Fibroblast of villous mesenchyme (primary cell): ENCODE measurements around a stretch of chr9.

- CAGE, long polyA plus RNA, result no peak
Observed at GRCh38 chr9:126615276-126615830, 1.6 kb downstream of the LMX1B start.

DNA sequence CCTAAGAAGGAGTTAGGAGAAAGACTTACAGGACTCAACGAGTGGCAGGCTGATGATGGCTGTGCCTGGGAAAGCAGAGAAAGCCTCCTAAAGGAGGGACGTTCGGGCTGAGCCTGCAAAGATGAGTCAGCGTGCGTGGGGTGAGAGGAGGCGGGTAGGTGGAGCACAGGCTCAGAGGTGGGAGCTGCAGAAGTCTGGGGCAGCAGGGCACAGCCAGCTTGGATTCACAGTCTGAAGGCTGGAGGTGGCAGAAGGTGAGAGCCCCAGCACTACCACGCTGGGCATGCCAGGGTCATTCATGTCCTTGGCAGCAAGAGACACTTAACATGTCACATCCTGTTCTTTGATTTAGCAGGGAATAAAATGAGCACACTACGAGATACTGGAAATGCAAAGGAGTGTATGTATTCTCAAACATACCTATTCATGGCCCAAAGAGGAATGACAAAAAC lies 90.9 kb downstream of the LMX1B start:
- CAGE, long polyA plus RNA, result no peak

DNA sequence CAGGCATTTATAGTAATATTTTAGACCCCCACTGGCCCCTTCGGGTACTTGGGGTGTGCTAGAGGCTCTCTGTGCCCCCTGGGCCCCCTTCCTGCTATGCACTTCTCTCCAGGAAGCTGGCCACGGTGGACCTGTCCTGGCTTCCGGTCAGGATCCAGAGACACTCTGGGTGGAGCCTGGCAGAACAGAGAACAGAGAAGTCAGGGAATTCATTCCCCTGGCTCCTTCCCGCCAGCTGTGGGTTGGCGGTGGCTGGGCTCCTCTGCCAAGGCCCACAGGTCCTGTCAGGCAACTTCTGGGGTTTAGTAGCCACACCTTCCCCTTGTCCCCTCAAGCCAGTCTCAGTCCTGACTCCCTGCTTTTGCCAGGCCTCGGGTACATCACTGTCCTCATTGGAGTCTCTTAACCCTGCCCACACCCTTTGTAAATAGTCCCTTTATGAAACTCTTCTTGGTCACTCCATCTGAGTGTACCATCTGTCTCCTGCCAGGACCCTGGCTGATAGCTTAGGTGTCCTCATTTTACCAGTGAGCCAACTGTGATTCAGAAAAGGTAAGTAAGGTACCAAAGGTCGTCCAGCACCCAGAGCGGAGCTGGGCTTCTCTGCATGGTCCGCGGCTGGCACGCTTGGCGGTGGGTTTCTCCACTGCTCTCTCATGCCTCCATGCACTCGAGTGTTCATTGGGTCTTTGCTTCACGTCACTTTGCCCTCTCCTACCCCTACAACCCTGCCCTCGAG lies 21.9 kb upstream of the ZBTB34 start:
- CAGE, long polyA plus RNA, result no peak

DNA sequence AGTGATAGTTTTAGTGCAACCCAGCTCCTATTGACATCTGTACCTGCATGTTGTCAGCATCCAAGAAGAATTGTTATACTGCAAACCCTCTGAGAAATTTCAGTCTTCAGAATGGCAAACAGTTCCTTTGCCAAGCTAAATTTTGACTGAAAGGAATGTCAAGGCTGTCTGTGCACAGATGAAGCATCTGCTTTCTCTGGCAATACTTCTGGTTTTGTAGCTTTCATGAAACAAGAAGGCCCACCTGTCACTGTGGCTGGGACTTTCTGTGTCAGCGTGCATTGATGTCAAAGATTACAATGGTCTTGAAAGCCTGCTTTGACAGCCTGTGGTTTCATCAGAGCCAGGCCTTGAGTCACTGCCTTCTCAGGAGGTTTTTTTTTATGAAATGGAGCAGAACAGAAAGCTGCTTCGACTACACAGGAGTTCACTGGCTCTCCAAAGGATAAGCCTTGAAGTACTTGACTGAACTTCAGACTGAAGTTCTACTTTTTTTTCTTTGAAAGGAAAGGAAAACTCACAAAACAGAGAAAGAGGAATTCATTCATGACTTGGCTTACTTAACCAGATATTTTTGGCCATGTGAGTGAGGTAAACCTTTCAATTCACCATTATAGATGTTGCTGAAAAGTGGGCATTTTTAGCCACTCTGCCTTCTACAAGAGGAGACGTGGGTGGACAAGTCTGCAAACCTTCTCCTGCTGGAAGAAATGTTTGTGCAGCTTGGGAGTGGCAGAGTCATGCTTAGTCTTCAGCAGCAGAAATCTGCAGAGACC lies 90.8 kb downstream of the RALGPS1 start:
- CAGE, long polyA plus RNA, result no peak

- CAGE, long polyA plus RNA, result no peak
Observed at GRCh38 chr9:127096076-127096783, 26.2 kb downstream of the ANGPTL2 start.

- CAGE, long polyA plus RNA, result no peak
Observed at GRCh38 chr9:127107786-127108278, 14.6 kb downstream of the ANGPTL2 start.

DNA sequence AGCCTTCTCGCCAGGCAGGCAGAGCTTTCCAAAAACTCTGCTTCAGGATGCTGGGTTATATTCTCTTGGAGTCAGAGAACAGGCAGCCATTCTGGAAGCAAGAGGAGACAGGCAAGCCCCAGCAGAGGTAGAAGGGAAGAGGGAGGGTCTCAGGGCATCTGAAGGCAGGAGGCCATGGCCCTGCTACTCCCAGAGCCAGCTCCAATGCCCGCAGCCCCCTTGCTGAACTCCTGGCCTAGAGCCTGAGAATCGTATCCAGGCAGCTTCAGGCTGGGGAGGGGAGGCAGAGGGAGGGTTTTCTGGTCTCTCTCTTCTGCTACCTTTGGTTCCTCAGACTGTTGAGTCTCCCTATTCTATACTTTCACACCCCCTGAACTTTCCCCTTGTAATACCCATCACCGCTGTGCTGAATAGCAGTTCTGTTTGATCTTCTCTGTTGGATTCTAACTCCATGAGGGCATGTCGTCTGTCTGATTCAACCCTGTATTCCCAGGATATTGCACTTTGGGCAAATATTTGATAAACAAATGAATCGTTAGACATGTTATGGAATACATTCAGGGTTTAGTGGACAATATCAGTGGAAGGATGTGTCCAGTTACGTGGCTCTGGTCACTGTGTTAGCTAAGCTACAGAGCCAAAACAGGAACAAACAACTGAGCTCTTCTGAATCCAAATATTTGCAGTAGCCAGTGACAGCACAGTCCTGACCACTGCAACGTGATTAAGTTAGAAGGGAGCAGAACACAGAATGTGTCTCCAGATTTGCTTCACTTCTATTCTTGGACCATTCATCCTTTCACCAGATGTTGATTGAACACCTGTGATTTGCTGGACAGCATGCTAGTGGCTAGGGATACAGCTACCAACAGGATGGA lies 13.3 kb downstream of the ANGPTL2 start:
- CAGE, long polyA plus RNA, result no peak

GRCh38 chr9:127186014-127187166 lies 64.0 kb upstream of the ANGPTL2 start:
- CAGE, long polyA plus RNA, result no peak

DNA sequence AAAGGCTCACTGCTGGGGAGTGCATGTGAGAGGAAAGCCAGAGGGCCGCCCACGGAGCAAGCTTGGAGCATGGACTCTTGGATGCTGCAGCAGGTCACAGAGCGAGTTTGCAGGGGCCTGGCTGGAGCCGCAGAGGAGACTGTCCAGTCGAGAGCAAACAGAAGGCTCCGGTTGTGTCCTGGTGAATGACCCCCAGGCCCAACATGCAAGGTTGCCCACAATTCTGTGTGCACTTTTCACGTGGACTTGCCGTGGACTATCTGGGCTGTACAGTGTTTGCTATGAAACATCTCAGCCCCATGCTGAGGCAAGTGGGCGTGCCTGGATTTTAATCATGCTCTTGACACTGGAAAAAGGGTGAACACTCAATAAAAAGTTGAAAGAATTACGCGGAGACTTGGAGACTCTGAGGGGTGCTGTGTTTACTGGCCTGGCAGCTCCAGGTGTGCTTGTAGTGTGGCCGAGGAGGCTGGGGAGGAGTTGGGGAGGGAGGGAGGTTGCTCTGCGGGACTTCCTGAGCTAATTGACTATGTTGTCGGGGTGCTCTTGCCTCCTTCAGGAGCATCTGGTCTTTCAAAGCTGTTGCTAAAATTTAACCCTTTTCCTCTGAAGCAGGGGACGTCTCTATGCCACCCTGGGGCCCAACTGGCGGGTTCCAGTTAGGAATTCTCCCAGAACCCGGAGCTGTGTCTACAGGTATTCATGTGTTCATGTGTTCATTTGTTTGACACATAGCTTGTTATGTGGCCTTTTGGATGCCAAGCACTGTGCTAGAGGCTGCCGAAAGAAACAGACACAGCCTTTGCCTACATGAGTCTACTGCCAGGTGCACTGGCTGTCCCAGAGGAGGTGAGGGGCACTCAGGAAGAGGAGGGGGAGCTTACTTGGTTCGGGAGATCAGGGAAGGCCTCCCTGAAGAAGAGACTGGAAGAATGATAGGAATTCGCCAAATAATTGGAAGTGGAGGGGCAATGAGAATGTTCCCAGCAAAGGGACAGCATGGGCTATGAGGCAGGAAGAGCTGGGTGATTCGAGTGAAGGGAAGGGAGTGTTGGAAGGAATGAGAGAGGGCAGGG lies 54.2 kb upstream of the GARNL3 start:
- CAGE, long polyA plus RNA, result no peak

DNA sequence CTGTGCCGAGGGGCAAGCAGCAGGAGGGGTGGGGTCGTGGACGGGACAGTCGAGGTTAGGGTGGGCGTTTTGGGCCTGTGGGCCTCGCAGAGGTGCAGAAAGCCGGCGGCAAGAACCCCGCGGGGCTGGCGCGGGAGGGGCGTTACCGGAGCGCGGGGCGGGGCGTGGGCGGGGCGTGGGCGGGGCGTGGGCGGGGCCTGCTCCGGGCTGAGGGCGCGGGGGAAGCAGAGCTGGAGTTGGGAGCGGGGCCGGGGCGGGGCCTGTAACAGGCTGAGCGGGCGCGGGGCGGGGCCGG lies 39.9 kb upstream of the GARNL3 start:
- CAGE, long polyA plus RNA, result no peak

DNA sequence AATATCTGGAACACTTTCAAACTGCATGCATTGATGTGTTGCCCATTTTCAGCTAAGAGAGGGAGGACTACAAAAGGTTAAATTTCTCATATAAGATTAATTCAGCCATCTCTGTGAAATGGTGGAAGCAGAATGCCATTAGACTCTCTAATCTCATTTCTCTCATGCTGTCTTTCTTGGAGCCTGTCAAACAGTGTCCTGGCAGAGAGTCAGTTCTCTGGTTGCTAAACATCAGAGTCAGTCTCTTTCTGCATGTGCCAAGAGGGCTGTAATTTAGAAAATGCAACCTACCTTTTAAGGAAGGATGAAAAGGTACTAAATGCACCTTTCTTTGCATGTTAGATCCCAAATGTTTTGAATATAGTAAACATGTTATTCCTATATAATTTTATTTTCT lies 888 bp upstream of the GARNL3 start:
- CAGE, long polyA plus RNA, result no peak

- CAGE, long polyA plus RNA, result no peak
Observed at GRCh38 chr9:127384084-127384909, 12.7 kb upstream of the SLC2A8 start.

DNA sequence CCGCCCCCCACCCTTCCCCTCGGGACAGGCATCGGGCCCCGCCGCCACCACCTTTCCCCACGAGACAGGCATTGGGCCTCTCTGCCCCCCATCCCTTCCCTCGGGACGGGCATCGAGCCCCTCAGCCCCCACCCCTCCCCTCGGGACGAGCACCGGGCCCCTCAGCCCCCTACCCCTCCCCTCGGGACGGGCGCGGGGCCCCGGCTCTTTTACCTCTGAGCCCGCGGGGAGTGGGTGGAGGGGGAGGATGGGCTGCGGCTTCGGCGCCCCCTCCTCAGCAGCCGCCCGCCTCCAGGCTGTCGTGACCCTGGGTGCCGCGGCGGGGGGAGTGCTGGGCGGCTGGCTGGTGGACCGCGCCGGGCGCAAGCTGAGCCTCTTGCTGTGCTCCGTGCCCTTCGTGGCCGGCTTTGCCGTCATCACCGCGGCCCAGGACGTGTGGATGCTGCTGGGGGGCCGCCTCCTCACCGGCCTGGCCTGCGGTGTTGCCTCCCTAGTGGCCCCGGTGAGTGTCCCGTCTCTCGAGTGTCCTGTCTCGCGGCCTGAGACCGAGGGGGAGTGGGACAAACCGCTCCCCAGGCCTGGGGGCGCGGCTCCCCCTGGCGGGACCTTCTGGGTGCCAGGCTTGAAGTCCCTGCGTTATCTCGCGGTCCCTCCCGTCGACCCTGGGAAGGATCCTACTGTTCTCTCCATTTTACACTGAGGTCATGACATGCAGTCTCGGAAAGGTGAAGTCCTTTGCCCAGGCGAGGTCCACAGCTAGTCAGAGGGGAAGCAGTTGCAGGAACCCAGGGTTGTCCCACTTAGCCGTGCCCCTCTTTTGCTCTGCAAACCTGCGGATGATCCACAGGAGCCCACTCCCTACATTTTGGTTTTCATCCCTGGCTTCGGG lies 885 bp downstream of the SLC2A8 start:
- CAGE, long polyA plus RNA, result no peak

DNA sequence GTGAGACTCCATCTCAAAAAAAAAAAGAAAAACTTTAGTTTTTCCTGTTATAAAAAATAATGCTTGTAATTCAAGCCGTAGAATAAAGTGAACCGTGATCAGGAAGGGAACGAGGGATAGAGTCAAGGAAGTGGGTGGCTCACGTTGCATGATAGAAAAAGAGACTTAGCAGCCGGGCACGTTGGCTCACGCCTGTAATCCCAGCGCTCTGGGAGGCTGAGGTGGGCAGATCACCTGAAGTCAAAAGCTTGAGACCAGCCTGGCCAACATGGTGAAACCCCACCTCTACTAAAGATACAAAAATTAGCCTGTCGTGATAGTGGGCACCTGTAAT lies 48.6 kb downstream of the LRSAM1 start:
- CAGE, long polyA plus RNA, result no peak

GRCh38 chr9:127569881-127570483 lies 1.1 kb upstream of the NIBAN2 start:
- CAGE, long polyA plus RNA, result no peak

DNA sequence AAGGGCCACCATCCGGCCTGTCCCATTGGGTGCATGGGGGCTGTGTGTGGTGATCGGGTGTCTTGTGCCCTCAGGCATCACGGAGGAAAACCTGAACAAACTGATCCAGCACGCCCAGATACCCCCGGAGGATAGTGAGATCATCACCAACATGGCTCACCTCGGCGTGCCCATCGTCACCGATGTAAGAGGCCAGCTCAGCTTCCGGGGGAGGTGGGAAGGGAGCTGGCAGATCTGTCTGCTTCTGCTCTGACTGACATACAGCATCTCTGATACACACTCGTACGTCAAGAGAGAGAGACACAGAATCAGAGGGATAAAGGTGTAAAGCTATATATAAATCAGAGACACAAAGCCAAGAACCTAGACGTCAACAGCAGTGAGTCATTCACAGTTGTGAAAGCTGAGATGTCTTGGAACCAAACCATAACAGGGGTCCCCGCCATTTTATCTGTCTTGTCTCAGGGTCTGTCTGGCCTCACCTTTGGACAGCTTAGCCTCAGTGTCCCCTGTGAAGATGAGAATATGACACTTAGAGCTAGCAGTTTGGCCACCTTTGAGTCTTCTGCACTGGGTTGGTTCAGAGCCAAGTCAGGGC lies 30.1 kb upstream of the CFAP157 start:
- CAGE, long polyA plus RNA, result no peak

GRCh38 chr9:127813481-127814169 lies 10.9 kb downstream of the FPGS start:
- CAGE, long polyA plus RNA, result no peak

GRCh38 chr9:127844739-127845488 lies 9.5 kb downstream of the ENG start:
- CAGE, long polyA plus RNA, result no peak

DNA sequence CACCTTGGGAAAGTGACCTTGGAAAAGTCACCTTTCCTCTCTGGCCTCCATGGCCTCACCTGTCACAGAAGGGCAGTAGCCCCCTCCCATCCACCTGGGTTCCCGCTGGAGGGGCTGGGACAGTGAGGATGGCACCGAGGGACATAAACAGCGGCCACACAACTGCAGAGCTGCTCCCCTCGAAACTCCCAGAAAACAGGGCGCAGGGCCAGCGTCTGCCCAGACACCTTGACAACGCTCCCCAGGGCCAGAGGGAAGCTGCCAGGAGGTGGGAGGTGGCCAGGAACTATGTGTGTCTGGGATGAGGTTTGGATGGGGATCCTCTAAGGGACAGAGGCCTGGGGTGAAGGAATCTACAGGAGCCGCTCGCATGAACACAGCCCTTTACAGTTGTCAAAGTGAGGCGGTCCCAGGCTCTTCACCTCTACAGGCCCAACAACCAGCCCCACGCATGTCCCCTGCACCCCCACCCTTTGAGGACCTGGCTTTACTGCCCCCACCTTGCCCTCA lies 2.6 kb downstream of the AK1 start:
- CAGE, long polyA plus RNA, result no peak

DNA sequence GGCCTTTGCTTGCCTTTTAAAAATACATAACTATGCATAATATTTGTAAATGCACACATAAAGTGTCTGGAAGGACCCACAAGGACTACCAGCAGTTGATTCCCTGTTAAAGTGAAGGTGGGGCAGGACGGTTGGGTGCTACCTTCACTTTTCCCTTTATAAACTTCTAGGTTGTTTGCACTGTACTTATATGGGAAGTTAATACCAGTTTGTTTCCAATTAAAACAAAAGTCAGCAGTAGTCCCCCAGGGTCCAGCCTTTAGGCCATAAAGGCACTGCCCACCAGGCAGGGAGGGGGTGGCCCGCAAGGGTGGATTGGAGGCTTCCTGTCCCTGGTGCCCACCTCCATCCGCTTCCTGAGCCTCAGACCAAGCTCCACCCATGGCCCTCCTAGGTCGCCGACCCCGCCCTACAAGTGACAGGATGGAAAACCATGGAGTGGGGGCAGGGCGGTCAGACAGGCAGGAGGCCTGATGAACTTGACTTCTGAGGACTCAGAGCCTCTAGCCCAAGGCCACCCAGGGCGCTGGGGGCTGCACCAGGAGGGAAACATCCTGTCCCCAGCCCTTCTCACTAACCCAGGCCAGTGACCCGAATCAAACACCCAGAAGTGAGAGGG lies 4.0 kb upstream of the ST6GALNAC6 start:
- CAGE, long polyA plus RNA, result no peak